ENCODE data around the genes TM7SF3 and MANSC4.

GRCh38 chr12:25018146-25018489 lies 34.4 kb upstream of the IRAG2 start:
- CAGE, long polyA plus RNA = no peak
- RRBS = no CpG with 5 or more reads among the region's 3 CpGs

DNA sequence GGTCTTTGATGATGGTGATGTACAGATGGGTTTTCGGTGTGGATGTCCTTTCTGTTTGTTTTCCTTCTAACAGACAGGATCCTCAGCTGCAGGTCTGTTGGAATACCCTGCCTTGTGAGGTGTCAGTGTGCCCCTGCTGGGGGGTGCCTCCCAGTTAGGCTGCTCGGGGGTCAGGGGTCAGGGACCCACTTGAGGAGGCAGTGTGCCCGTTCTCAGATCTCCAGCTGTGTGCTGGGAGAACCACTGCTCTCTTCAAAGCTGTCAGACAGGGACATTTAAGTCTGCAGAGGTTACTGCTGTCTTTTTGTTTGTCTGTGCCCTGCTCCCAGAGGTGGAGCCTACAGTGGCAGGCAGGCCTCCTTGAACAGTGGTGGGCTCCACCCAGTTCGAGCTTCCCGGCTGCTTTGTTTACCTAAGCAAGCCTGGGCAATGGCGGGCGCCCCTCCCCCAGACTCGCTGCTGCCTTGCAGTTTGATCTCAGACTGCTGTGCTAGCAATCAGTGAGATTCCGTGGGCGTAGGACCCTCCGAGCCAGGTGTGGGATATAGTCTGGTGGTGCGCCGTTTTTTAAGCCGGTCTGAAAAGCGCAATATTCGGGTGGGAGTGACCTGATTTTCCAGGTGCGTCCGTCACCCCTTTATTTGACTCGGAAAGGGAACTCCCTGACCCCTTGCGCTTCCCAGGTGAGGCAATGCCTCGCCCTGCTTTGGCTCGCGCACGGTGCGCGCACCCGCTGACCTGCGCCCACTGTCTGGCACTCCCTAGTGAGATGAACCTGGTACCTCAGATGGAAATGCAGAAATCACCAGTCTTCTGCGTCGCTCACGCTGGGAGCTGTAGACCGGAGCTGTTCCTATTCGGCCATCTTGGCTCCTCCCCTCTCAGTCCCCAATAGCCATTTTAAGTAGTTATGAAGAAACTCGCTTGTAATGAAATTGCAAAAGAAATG lies 64.0 kb downstream of the LMNTD1 start:
- CAGE, long polyA plus RNA = no peak
- RRBS = no CpG with 5 or more reads among the region's 34 CpGs

DNA sequence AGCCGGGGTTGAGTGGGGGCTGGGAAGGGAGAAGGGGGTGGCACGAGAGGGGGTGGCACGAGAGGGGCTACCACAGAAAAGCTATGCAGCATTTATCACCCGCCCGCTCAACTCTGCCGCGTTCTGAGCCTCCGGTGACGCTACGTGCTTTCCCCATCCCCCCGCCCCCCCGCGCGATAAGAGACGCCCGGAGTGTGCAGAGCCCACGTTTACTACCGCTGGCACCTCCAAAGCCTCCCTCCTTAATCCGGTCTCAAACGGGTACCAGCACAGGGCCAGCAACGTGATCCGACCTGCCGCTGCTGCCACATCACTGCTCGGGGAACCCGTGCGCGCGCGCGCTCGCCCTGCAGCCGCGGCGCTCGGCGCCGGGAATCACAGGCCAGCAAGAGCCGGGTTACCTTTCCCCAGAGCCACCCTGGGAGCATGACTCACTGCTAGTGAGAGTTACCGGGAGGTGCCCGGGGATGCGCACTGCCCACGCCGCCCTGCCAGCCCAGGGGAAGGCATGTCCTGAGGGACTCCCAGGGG lies 1.0 kb upstream of the BHLHE41 start:
- CAGE, long polyA plus RNA = no peak
- RRBS = 2% methylated on average over 13 of the region's 43 CpGs

DNA sequence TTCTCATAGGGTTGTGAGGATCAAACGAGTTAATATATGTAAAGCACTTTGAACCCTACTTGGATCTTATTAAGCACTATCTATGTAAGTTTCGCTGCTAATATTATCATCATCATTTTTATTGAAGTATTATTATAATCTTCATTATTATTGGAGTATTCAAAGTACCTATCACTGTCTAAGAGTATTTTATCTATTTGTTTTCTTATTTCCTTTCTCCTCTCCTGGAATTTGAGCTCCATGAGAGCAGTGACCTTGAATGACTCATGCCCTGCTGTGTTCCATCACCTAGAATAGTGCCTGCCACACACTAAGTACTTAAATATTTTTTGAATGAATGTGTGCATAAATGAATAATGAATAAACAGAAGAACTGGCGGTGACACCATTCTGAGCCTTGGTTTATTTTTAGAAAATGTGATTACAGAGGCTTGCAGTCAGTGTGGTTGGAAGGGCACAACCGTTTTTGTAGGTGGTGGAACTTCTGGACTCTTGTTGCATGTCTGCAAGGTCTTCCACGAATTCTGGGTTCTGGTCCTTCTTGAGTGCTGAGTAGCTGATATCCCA lies 28.5 kb upstream of the BHLHE41 start:
- CAGE, long polyA plus RNA = no peak
- RRBS = no CpG with 5 or more reads among the region's 5 CpGs

DNA sequence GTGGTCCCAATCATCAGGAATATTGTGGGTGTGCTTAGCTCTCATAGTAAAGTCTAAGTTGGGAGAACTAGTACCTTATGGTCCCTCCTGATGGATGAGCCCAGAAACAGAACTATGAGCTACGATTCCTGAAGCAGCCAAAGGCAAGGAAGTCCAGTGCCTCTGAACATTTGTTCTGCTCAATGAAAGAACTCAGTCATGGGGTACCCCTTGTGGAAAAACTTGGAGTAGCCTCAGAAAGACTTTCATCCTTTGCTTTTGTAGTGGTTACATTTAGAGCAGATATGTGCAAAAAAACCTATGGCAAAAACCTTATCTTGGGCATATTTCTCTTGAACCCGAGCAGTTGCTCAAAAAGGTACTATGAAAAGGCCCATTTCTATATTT lies 28.9 kb upstream of the BHLHE41 start:
- CAGE, long polyA plus RNA = no peak
- RRBS = no CpG with 5 or more reads among the region's 2 CpGs

GRCh38 chr12:26396437-26396908 lies 201.1 kb downstream of the SSPN start:
- CAGE, long polyA plus RNA = no peak
- RRBS = no CpG with 5 or more reads among the region's 3 CpGs

- CAGE, long polyA plus RNA = no peak
- RRBS = no CpG with 5 or more reads among the region's 7 CpGs
These were observed 264.5 kb downstream of the SSPN start for GRCh38 chr12:26459601-26460501.

DNA sequence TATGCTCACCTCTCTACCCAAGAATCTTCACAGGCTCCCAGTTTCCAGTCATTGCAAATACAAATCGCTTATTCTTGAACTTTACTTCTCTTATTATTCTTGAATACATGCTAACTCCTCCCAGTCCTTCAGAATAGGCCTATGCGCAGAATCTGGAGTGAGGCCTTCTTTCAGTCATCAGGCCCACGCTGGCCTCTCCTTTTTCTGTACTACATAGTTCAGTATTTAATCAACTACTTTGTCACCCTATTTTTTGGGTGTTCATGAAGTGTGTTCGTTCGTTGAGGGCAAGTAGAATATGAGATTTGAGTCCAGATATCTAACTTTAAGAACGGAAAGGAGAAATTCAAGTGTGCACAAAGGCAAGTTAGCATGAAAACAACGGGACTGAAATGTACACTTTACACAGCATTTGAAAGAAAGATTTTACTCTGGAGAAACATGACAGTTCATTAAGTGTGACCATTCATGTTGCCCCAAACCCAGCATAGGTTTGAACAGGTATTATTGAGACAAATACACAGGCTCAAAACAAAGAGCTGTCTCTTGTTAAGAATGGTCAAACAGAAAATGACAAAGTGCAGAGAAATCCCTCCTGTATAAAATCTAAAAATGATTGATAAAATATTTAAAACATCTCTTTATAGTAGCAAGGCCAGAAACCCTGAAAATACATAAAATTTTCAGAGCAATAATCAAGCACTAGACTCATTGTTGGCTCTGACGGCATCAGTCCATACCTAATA lies 220.0 kb downstream of the ITPR2 start:
- CAGE, long polyA plus RNA = no peak
- RRBS = no CpG with 5 or more reads among the region's 8 CpGs

DNA sequence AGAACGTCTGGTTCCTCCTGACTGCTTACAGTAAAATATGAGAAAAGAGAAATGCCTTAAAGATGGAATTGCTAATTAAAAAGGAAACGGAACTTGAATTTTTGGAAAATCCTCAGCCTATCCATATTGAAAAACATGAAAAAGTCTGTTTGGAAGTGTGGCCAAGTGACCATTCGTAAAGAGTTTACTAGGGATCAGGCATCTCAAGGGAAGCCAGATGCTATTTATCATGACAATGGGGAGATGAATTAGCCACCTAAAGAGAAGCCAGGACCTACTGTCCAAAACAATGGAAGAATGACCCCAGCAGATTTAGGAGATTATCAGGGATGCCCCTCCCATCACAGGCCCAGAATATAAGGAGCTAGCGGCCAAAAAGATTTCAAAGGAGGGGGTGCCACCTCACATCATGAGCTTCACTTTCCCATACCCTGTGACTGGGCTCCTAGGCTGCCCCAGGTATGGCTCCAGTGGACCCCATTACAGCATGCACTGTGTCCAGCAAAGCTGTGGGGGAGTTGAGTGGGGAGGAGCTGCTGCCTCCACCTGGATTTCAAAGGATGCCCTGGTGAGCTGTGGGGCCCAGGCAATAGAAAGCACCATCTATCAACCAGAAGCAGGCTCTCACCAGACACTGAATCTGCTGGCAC lies 189.1 kb downstream of the ITPR2 start:
- CAGE, long polyA plus RNA = no peak
- RRBS = no CpG with 5 or more reads among the region's 4 CpGs

DNA sequence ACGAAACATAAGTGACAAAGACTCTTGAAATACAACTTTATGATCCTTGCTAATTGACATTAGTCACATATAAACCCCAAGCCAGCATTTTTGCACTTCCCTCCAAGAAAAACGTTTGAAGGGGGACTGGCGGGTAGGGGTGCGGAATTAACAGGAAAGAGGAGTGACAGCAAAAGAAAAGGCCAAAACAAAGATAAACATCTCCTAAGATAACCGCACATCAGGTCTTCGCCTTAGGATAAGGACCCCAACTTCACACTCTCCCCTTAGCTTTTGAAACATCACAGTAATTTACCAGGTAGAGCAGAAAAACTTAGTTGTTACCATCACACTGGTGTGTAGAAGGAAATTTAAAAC lies 664 bp downstream of the INTS13 start:
- CAGE, long polyA plus RNA = no peak
- RRBS = no CpG with 5 or more reads among the region's 6 CpGs

- CAGE, long polyA plus RNA = no peak
- RRBS = no CpG with 5 or more reads among the region's 2 CpGs
These were observed 1.6 kb downstream of the FGFR1OP2 start for GRCh38 chr12:26939881-26940324.

DNA sequence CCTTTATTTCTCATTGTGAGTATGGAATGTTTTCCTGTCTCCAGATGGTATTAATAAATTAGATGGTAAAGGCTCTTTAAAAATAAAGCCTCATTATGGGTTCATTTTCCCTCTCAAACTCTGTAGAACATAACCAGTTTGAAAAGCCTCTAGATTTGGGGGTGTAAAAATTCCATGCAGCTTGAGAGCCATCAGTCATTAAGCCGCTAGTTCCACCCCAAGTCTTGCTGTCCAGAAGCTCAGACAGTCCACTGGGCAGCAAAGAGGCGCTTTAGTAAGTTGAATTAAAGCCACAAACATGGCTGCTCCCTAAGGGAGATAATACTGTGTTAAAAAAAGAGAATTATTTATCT lies 712 bp downstream of the TM7SF3 start:
- CAGE, long polyA plus RNA = no peak
- RRBS = no CpG with 5 or more reads among the region's 2 CpGs

- CAGE, long polyA plus RNA = no peak
- RRBS = under 1% methylated on average over 45 of the region's 78 CpGs
These were observed at the start of gene TM7SF3 for GRCh38 chr12:27013849-27014726. TM7SF3 (minus strand) TSS chr12:27014384.

GRCh38 chr12:27186519-27186850 lies 57.6 kb upstream of the STK38L start:
- CAGE, long polyA plus RNA = no peak
- RRBS = no CpG with 5 or more reads among the region's 1 CpG

GRCh38 chr12:27379041-27380283 lies 46.8 kb downstream of the BMAL2 start:
- CAGE, long polyA plus RNA = no peak
- RRBS = no CpG with 5 or more reads among the region's 11 CpGs

GRCh38 chr12:27511503-27512041 lies 12.4 kb upstream of the PPFIBP1 start:
- CAGE, long polyA plus RNA = no peak
- RRBS = no CpG with 5 or more reads among the region's 4 CpGs

DNA sequence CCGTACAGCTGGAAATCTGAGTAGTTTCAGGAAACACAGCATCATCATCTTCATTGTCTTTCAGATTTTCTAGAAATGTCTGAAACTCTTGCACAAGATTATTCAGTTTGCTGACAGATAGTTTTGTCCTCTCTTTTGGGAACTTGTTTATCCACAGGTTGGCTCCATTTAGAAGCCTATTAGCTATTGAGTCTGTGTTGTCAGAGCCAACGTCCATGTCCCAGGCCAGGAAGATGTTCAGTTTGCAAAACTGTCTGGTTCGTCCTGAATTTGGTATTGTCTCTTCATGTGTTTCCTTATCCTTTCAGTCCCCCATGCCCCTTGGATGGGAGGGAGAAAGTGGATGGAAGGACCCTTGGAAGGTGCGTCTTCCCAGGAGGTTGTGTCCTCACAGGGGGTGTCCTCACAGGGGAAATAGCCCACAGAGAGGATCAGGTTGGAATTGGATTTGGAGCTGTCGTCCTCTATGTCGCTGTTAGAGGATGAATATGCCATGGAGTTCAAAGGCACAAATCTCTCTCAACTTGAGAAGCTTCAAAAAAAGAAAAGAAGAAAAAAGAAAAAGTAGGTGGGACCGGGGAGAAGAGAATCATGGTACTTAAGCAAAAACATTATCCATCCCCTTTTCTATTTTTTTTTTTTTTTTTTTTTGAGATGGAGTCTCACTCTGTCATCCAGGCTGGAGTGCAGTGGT lies 69.7 kb downstream of the PPFIBP1 start:
- CAGE, long polyA plus RNA = no peak
- RRBS = no CpG with 5 or more reads among the region's 7 CpGs

DNA sequence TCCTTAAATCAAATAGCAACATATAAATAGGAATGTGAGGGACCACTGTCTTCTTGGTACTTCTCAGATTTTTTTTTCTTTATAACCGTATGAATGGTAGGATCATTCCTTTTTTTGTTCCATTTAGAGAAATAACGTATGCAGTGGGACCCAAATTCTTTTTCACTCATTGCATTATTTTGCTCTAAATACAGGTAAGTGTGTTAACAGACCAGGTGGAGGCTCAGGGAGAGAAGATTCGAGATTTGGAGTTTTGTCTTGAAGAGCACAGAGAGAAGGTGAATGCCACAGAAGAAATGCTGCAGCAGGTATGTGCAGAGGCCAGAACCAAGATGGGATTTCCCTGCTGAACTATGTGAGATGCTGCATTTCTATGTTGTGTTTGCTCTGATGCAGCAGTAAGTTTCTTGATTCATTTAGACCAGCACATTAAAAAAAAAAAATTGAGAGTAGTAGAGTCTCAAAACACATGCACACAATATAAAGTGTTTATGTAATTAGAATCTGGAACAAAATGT lies 48.7 kb upstream of the REP15 start:
- CAGE, long polyA plus RNA = no peak
- RRBS = no CpG with 5 or more reads among the region's 3 CpGs

GRCh38 chr12:27688828-27689230 lies 7.4 kb upstream of the REP15 start:
- CAGE, long polyA plus RNA = no peak
- RRBS = no CpG with 5 or more reads among the region's 7 CpGs

DNA sequence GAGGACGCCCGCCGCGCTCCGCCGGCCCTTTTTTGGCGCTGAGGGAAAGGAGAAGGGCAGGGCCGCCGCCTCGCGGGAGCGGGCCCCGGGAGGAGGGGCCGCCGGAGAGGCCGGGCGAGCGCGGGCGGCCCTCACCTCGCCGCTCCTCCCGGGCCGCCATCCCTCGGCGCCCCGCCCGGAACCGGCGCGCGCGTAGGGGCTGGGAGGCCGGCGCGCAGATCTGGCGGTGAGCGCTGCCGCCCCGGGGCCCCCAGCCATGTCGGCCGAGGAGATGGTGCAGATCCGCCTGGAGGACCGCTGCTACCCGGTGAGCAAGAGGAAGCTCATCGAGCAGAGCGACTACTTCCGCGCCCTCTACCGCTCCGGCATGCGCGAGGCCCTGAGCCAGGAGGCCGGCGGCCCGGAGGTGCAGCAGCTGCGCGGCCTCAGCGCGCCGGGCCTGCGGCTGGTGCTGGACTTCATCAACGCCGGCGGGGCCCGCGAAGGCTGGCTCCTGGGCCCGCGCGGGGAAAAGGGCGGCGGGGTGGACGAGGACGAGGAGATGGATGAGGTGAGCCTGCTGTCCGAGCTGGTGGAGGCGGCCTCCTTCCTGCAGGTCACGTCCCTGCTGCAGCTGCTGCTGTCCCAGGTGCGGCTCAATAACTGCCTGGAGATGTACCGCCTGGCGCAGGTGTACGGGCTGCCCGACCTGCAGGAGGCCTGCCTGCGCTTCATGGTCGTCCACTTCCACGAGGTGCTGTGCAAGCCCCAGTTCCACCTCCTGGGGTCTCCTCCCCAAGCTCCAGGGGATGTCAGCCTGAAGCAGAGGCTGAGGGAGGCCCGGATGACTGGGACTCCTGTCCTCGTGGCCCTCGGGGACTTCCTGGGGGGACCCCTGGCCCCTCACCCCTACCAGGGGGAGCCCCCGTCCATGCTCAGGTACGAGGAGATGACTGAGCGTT lies at the start of gene MANSC4:
Gene MANSC4 (minus strand): TSS at position 162 of the 941 bp plus-strand sequence.
- CAGE, long polyA plus RNA = no peak
- RRBS = 1% methylated on average over 33 of the region's 91 CpGs